ENCODE measurements around the genes KCNC3, KLK11, ETFB and SIGLEC10.

- RRBS = no CpG with 5 or more reads among the region's 23 CpGs
These were observed 27.5 kb upstream of the SIGLEC11 start for GRCh38 chr19:49988187-49989228.

DNA sequence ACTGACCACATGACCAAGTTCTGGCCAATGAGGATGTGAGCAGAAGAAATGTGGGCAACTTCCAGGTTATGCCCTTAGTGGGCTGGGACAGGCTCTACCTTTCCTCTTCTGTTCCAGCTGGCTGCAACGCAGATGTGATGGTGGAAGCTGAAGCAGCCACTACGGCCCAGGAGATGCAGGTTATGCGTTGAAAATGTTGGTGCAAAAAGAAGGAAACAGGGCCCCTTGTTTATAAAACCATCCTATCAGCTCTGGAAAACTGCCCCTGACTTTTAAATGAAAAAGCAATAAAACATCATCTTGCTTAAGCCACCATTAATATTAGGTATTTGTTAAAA is 27.3 kb downstream of the VRK3 start:
- RRBS = no CpG with 5 or more reads among the region's 3 CpGs

DNA sequence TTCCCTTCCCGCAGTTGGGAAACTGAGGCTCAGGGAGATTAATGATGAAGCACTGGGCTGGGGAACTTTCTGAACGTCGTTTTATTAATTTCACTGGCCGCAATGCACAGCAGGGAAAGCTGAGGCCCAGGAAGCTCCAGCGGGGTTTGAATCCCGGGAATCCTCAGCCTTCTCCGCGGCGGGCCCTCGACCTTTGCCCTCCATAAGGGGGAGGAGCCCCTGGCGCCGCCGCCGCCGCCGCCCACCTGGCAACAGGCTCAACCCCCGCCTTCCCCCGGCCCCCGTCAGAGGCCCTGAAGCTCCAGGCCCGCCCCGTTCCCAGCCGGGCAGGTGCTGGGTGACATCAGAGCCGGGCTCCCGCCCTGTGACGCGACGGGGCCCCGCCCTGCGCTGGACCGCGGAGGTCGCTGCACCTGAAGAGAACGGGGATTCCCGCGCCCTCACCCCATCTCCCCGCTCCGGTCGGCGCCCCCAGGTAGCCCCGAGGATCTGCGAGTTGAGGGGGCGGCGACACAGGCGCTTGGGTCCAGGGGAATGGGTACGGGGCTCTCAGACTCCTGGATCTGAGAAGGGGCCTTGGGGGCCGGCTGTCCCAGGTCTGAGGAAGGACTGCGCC is 1.8 kb downstream of the MYH14 start:
- RRBS = 66% methylated on average over 15 of the region's 47 CpGs

DNA sequence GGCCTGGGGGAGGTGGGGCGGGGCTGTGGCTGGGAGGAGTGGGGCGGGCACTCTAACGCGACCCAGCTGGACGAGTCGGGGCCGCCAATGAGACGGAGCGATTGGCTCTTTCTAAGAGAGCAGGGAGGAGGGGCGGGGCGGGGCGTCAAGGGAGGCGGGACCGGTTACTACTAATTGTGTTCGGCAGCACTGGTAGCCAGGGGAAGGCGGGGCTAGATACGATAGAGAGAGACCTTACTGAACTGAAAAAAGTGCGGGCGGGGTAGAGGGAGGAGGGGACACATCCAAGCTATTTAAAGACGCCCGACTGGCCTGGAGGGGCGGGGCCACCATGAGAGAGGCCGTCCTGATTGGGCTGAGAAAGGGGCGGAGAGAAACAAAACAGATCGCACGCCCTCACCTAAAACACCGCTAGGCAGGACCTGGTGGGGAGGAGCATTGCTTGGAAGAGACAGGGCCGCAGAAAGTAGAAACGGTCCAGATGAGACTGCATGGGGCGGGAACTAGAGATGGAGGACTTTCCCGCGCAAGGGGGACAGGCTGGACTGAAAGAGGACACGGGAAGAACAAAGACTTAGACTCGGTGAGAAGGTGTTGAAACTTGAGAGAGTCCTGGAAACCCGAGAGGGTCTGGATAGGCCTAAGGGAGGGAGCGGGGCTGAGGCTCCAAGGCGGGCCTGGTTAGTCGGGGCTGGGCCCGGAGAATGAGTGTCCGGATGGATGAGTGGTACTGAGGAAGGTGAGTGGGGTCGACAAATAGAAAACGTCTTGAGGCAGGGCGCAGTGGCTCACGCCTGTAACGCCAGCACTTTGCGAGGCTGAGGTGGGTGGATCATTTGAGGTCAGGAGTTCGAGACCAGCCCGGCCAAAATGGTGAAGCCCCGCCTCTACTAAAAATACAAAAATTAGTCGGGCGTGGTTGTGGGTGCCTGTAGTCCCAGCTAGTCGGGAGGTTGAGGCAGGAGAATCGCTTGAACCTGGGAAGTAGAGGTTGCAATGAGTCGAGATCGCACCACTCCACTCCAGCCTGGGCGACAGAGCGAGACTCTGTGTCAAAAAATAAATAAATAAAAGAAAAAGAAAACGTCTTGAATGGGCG is at the start of gene KCNC3:
KCNC3 (minus strand) TSS at position 165 of the 1,099 bp plus-strand sequence.
- RRBS = no CpG with 5 or more reads among the region's 59 CpGs

- RRBS = 8% methylated on average over 3 of the region's 7 CpGs
These were observed 15.5 kb upstream of the KCNC3 start for GRCh38 chr19:50344436-50345285.

GRCh38 chr19:50499964-50501103 is 10.7 kb downstream of the JOSD2 start:
- RRBS = no CpG with 5 or more reads among the region's 38 CpGs

- RRBS = 3% methylated on average over 12 of the region's 35 CpGs
These were observed 11.7 kb downstream of the LRRC4B start for GRCh38 chr19:50556490-50557062.

DNA sequence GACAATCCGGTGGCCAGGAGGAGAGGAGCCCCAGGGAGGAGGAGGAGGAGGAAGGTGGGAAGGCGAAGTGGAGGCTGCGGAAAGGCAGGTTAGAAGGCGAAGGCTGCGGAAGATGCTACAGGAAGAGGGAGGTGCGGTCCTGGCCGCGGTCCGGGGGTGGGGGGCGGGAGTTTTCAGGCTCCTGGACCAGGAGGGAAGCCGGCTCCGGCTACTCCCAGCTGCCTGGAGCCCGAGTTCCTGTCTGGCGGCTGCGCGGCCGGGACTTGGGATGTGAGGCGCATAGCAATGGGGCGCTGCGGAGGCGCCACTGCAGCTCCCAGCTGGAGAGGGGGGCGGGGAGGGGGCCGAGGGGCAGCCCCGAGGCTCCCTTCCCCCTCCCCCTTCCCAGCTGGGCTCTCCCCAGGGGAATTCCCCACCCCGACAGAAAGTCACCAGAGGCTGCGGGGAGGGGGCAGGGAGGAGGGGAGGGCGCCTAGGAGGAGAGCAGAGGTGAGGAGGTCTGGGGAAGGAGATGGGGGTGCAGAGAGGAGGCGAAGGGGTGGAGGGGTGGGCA is 2.1 kb downstream of the LRRC4B start:
- RRBS = 32% methylated on average over 9 of the region's 28 CpGs

- RRBS = 25% methylated on average over 4 of the region's 79 CpGs
These were observed 2.4 kb upstream of the KLK15 start for GRCh38 chr19:50835429-50836597.

DNA sequence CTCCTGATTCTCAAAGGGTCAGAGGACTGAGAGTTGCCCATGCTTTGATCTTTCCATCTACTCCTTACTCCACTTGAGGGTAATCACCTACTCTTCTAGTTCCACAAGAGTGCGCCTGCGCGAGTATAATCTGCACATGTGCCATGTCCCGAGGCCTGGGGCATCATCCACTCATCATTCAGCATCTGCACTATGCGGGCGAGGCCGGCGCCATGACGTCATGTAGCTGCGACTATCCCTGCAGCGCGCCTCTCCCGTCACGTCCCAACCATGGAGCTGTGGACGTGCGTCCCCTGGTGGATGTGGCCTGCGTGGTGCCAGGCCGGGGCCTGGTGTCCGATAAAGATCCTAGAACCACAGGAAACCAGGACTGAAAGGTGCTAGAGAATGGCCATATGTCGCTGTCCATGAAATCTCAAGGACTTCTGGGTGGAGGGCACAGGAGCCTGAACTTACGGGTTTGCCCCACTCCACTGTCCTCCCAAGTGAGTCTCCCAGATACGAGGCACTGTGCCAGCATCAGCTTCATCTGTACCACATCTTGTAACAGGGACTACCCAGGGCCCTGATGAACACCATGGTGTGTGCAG is 2.8 kb upstream of the KLK2 start:
- RRBS = no CpG with 5 or more reads among the region's 22 CpGs

DNA sequence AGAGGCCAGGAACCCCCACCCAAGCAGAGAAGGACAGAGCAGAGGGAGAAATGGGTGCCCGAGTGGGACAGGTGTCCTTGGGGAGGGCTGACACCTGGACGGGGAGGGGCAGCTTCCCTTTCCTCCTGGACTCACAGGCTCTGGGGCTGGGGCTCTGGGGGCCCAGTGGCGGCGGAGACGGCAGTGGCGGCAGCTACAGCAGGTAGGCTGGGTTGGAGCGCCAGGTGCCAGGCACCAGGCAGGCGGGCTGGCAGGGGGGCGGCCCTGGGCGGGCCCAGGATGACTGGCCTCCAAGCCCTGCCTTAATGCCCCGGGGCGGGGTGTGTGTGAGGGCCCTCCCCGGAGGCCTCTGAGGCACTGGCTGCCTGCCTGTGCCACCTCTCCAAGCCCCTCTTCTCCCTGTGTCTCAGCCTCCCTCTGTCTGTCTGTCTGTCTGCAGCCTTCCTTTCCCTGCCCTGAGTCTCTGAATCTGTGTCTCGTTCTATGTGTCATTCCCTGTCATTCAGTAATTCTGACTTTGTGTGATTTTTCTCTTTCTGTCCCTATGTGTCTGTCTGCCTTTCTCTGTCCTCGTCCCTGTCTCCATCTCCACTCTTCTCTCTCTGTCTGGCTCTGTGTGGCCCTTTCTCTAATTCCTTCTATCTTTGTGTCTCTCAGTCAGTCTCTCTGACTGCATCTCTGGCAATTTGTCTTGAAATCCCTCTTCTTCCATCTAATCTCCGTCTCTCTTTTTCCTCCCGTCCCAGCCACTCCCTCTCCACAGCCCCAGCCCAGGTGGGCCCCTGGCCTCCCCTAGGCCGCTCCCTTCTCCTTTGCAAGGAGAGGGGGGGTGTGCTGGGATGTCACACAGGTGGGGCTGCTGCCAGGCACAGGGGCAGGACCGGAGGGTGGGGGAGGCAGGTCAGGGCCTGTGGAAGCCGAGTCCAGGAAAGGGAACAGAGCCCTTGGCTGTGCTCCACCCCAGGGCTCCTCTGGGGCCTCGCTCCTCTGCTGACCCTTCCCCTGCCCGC is at the start of gene KLK11:
KLK11 (minus strand) TSS at position 214 of the 1,010 bp plus-strand sequence.
- RRBS = no CpG with 5 or more reads among the region's 22 CpGs

DNA sequence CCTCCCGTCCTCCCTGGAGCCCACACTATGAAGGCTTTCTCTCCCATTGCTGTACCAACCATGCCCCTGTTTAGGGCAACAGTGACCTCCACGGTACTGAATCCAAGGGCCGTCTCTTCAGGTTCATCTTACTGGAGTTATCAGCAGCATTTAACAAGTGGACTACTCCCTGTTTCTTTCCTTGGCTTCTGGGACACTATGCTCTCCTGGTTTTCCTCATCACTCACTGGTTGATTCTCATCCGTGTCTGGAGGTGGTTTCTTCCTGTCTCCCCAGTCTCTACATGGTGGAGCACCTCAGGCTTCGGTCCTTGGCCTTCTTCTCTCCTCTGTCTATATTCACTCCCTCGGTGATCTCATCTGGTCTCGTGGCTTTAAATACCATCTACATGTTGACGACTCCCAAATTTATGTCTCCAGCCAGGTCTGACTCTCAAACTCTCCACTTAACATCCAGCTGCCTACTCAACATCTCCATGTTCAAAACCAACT is 4.3 kb upstream of the KLK13 start:
- RRBS = no CpG with 5 or more reads among the region's 8 CpGs

DNA sequence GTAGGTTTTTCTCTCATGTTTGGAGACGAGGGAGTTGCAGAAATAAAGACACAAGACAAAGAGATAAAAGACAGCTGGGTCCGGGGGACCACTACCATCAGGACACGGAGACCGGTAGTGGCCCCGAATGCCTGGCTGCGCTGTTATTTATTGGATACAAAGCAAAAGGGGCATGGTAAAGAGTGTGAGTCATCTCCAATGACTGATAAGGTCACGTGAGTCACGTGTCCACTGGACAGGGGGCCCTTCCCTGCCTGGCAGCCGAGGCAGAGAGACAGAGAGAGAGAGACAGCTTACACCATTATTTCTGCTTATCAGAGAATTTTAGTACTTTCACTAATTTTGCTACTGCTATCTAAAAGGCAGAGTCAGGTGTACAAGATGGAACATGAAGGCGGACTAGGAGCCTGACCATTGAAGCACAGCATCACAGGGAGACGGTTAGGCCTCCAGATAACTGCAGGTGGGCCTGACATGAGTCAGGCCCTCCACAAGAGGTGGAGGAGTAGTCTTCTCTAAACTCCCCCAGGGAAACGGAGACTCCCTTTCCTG is 26.8 kb downstream of the SIGLEC7 start:
- RRBS = no CpG with 5 or more reads among the region's 12 CpGs

GRCh38 chr19:51364023-51364779 is 2.0 kb downstream of the ETFB start:
- RRBS = no CpG with 5 or more reads among the region's 9 CpGs

DNA sequence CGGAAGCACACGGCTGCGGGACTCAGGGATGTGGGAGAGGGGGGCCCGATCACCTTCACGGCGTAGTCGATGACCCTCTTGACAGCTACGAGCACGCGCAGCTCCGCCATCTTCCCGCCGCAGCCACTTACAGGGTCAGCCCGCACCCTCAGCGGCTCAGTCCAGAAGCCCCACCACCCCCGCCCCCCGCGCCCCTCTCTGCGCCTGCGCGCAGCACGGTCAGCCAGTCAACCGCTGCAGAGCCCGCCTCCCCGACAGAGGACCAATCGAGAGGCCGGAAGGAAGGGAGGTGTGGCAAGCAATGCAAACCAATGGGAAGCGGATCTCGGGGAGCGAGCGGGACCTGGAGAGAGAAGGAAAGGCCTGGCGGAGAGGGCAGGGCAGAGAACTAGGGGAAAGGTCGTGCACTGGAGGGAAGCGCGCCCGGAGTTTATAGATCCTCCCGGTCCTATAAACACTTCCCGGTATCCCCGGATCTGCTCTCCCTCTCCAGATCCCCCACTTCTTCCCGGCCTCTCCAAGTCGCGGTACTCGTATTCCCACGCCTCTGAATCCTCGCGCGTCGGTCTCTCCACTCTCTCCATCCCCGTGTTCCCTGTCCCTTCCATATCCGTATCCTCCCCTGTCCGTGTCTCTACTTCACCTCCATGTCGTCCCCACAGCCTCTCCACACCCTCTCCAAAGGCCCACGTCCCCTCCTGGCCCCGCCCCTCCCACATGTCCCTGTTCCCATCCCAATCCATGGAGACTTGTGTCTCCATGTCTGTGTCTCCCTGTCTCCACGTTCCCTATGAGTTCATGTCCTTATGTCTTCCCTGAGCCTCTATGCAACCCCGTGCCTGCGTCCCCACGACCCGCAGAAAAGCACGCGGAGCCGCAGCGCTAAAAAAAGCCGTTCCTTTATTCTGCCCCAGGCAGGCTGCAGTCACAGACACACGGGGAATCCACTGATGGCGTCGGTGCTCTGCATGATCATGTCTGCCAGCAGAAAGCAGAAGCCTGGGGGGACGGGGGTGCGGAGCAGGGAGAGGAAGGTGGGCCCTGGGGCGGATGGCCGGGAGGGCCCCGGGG is at the start of gene ETFB:
ETFB (minus strand) TSS at position 172 of the 1,071 bp plus-strand sequence.
- RRBS = no CpG with 5 or more reads among the region's 72 CpGs

- RRBS = 0% methylated on average over 2 of the region's 25 CpGs
These were observed at the start of gene SIGLEC10 for GRCh38 chr19:51417029-51418171. SIGLEC10 (minus strand) TSS chr19:51417642.

GRCh38 chr19:52034238-52035157 is 6.3 kb upstream of the ZNF614 start:
- RRBS = no CpG with 5 or more reads among the region's 14 CpGs

- RRBS = no CpG with 5 or more reads among the region's 3 CpGs
These were observed 1.5 kb downstream of the ZNF616 start for GRCh38 chr19:52138287-52138567.

- RRBS = 2% methylated on average over 9 of the region's 30 CpGs
These were observed 436 bp downstream of the ZNF610 start for GRCh38 chr19:52336466-52336892.

DNA sequence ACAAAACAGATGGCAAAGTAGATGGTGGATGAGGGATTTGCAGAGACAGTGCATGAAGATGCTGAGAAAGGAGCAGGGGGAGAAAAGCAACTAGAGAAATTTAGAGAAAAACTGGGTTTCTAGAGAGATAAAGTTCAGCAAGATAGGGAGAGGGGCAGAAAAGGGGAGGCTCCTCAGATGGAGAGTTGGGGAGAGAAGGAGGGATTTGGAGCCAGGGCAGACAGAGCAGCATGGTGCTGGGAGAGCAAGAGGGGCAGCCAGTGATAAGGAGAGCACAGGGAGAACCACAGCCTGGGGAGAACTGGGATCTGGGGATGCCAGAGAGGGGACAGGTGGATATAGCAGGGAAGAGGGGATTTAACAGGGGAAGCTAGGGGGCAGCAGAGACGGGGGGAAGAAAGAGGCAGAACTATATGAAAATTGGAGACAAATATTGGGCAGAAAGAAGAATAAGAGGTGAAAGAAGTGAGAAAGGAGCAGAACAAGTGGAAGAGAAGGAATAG is 6.7 kb upstream of the ZNF528 start:
- RRBS = no CpG with 5 or more reads among the region's 1 CpG

All from NB4 (cell line).